Melanocyte of skin (primary cell): ENCODE data around the gene HSPB3.

DNA sequence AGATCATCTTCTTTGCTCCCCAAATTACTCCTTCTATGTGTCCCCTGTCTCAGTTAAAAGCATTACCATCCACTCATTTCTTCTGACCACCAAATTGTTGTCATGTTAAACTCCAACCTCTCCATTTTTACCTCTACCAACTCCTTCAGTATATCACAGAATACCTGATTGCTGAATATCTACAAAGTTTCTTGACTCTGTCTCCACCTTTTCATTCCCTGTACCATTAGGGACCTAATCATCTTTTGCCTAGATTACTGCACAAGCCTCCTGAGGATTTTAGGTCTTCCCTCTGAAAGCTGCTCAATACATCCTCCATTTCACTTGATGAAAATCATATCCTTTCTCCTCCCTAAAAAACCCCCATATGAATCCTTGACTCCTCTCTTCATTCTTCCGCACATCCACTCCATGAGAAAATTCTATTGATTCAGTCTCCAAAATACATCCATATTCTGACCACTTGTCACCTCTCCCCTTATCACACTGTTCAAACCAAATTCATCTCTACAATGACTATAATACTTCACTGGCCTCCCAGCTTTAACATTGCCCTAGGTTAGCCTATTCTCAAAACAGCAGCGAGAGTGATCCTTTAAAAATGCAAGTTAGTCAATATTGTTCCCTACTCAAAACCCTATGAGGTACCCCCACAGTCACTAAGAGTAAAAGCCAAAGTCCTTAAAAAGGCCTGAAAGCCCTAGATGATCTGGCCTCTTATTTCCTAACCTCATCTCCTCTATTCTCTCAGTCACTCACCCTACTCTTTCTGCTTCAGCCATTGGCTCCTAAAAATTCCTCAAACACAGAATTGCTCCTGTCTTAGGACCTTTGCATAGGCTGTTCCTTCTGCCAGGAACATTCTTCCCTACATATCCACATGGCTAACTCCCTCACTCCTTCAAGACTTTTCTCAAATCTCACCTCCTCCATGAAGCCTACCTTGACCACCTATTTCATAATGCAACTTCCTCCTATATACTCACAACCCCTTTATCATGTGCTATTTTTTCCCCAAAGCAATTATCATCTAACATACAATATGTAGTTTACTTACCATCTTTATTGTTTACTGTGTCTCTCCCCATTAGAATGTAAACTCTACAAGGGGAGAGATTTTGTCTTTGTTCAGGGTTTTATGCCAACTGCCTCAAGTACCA lies 46.1 kb downstream of the ARL15 start:
- CAGE, long polyA plus RNA, 2 experiments, result no peak in any of the 2 experiments

DNA sequence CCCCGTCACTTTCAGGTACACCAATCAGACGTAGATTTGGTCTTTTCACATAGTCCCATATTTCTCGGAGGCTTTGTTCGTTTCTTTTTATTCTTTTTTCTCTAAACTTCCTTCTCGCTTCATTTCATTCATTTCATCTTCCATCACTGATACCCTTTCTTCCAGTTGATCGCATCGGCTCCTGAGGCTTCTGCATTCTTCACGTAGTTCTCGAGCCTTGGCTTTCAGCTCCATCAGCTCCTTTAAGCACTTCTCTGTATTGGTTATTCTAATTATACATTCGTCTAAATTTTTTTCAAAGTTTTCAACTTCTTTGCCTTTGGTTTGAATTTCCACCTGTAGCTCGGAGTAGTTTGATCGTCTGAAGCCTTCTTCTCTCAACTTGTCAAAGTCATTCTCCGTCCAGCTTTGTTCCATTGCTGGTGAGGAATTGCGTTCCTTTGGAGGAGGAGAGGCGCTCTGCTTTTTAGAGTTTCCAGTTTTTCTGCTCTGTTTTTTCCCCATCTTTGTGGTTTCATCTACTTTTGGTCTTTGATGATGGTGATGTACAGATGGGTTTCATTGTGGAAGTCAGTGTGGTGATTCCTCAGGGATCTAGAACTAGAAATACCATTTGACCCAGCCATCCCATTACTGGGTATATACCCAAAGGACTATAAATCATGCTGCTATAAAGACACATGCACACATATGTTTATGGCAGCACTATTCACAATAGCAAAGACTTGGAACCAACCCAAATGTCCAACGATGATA lies 42.1 kb downstream of the ARL15 start:
- CAGE, long polyA plus RNA, 2 experiments, result no peak in any of the 2 experiments

GRCh38 chr5:54303728-54304182 lies 6.6 kb downstream of the ARL15 start:
- CAGE, long polyA plus RNA, 2 experiments, result no peak in any of the 2 experiments

- CAGE, long polyA plus RNA, 2 experiments, result no peak in any of the 2 experiments
These were observed 3.2 kb upstream of the ARL15 start for GRCh38 chr5:54313346-54314151.

GRCh38 chr5:54455309-54456254 lies at the start of gene HSPB3:
Gene HSPB3, plus strand, starts transcription at chr5:54455699.
- CAGE, long polyA plus RNA, 2 experiments, result no peak in any of the 2 experiments

DNA sequence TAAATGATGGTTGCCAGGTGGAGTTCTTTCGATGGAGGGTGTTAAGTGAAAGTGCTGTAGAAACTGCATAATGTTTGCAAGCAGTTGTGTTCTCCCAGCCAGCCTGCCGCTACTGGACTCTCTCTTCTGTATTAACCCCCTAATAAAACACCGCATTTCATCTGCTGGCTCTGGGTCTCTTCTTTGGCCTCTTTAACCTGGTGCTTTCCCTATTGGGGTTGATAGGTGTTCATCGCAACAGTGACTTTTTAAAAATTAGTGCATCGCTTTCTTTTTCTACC lies 3.4 kb downstream of the HSPB3 start:
- CAGE, long polyA plus RNA, 2 experiments, result no peak in any of the 2 experiments

DNA sequence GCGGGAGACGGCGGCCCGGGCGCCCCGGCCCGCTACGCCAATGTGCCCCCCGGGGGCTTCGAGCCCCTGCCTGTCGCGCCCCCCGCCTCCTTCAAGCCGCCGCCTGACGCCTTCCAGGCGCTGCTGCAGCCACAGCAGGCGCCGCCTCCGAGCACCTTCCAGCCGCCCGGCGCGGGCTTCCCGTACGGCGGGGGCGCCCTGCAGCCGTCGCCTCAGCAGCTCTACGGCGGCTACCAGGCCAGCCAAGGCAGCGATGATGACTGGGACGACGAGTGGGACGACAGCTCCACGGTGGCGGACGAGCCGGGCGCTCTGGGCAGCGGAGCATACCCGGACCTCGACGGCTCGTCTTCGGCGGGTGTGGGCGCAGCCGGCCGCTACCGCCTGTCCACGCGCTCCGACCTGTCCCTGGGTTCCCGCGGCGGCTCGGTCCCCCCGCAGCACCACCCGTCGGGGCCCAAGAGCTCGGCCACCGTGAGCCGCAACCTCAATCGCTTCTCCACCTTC lies 645 bp downstream of the SNX18 start:
- CAGE, long polyA plus RNA, 2 experiments, result no peak in any of the 2 experiments

GRCh38 chr5:54524563-54525311 lies 7.2 kb downstream of the SNX18 start:
- CAGE, long polyA plus RNA, 2 experiments, result no peak in any of the 2 experiments

DNA sequence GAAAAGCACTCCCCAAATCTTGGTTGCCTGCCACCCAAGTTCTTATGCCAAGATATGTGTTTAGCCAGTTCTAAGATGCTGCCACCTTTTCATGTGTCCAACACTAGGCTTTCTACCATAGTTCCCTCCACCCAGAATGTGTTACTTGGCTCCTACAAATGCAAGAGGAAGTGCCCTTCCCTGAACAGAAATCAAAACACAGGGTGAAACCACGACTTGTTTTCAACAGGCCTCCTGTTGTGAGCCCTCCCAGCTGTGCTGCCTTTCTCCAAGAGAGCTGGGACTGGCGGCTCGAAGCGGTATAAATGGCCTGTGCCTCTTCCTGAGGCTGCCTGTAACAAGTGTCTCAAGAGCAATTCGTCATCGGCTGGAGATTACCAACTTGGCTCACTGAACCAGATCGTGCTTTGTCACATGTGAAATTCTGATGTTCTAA lies 129.1 kb downstream of the SNX18 start:
- CAGE, long polyA plus RNA, 2 experiments, result no peak in any of the 2 experiments

GRCh38 chr5:54703656-54704312 lies 186.2 kb downstream of the SNX18 start:
- CAGE, long polyA plus RNA, 2 experiments, result no peak in any of the 2 experiments

- CAGE, long polyA plus RNA, 2 experiments, result no peak in any of the 2 experiments
These were observed 224.8 kb downstream of the SNX18 start for GRCh38 chr5:54742207-54742953.

GRCh38 chr5:54807375-54807745 lies 178.0 kb downstream of the ESM1 start:
- CAGE, long polyA plus RNA, 2 experiments, result no peak in any of the 2 experiments

DNA sequence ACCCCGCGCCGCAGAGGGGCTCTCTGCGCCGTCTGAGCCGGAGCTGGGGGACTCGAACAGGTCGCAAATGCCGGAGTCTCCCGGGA lies 278 bp downstream of the CCNO start:
- CAGE, long polyA plus RNA, 2 experiments, result no peak in any of the 2 experiments

DNA sequence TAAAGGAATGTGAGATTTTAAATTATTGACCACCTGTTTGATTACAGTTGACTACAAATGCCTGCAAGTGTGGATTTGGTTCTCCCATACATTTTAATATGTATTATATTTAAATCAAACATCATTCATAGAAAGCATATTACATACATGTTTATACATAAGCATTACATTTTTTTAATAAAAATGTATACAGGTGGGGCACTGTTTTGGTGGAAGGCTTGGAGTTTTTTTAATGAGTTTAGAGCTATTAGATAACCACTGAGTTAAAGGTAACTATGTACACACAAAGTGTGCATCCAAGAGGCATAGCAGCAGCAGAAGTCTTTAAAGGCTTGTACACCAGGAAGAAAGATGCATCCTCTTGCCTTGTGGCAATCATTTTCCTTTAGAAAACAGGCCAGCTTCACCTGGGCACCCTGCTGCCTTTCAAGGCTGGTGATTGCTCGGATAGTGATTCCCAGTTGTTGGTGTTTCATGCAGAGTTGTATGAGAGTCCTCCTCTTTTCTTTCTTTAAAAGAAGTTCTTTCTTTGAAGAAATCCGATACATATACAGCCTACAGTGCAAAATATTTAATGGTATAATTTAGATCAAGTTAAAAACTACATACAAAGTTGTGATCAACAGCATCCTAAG lies 109.9 kb downstream of the PLPP1 start:
- CAGE, long polyA plus RNA, 2 experiments, result no peak in any of the 2 experiments

DNA sequence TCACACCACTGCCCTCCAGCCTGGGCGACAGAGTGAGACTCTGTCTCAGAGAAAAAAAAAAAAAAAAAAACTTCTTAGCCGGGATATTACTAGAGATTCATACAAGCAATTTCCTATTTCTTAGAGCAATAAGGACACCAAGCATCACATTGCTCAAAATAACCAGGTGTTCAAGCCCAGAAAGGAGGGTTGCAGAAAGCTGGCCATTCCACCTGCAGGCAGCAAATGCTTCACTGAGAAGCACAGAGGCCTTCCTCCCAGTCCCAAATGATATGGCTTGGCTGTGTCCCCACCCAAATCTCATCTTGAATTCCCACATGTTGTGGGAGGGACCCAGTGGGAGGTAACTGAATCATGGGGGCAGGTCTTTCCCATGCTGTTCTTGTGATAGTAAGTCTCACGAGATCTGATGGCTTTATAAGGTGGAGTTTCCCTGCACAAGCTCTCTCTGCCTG lies 98.8 kb downstream of the PLPP1 start:
- CAGE, long polyA plus RNA, 2 experiments, result no peak in any of the 2 experiments

DNA sequence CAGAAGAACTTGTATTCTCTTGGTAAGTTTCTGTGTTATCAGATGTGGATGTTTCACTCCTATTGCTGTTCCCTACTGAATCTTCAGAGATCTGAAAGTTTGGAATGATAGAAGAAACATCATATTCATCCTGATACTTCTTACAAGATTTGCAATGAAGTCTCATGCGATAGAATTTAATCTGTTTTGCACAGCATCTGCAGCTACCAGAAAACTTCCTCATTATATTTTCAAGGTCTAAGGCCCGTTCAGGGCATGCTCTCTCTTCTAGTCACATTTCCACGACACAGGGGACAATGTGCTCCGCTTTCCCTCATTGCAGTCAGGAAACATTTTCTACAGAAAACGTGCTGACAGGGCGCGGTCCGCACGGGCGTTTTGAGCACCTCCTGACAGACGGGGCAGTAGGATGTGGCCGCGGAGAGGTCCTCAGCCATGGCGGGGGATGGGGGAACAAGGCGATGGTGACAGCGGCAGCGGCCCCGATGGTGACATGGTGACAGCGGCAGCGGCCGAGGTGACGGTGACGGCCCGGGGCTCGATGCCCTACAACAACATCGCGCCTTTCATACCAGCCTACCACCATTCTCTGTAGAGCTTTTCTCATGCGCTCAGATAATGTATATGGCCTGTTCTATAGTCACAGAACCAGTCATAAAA lies 4.2 kb downstream of the PLPP1 start:
- CAGE, long polyA plus RNA, 2 experiments, result no peak in any of the 2 experiments

- CAGE, long polyA plus RNA, 2 experiments, result no peak in any of the 2 experiments
These were observed 907 bp downstream of the PLPP1 start for GRCh38 chr5:55533965-55534149.

DNA sequence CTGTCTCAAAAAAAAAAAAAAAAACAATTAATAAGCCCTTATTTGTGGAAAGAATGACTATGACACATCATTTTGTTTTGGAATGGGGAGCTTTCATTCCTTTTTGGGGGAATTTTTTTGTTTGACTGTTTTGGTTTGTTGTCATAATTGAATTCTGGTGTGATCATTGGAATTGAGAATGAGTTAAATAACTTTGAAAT lies 3.4 kb upstream of the PLPP1 start:
- CAGE, long polyA plus RNA, 2 experiments, result no peak in any of the 2 experiments

DNA sequence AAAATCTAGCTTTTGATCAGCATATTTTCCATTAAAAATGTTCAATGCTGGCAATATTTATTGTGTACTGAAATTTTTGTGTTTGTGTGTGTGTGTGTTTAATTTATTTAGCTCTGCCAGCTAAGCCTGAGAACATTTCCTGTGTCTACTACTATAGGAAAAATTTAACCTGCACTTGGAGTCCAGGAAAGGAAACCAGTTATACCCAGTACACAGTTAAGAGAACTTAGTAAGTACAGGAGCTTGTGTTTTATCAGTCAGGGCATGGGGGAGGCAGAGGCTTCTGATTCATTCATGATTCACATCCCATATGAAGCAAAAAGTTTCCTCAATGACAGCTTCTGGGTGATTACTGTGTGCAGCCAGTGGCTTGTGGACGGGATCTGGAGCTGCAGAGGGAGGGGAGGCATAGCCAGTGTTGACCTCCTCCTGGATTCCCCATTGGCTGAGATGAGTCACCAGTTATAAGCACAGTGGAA lies 17.6 kb downstream of the IL31RA start:
- CAGE, long polyA plus RNA, 2 experiments, result no peak in any of the 2 experiments

DNA sequence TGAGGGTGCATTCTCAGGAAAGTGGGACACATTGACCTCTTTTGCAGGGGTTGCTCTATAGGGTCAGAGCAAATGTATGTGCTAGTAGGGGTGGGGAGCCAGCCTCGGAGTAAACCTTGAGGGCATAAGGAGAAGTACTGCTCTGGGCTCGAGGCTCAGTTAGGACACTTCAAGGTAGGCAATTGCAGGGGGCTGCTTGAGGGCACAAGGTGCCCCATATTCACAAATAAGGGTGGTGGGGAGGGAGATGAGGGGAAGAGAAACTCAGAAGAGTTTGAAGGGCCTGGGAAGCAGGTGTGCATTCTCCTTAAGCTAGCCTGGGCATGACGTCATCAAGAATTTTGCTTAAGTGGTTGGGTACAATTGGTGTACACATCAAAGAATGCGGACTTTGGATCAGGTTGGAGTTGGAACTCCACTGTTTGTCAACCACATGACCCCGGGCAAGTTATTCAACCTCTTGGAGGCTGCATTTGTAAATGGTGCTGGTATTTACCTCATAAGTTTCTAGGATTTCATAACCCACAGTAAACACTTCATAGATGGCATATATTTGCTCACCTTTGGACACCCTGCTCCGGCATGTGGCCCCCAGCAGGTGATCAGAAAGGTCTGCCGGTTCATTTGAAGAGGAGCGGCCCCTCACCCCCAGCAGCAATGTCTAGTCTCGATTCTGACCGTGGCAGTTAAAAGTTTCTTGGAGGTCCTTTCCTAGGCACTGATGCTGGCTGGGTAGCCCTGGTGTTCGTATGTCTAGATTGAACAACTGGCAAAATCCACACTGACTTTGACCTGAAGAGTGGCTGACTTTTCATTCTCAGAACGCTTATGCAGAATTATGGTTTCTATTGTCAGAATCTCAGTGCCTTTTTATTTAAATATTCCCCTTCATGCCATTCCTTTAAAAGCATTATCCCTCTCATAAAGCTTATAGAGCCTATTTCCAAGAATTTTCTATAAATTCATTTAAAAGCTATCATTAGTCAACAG lies 60.7 kb downstream of the IL6ST start:
- CAGE, long polyA plus RNA, 2 experiments, result no peak in any of the 2 experiments